Cerebral cortex (tissue), 2 donors: ENCODE measurements around the gene PRXL2B.

DNA sequence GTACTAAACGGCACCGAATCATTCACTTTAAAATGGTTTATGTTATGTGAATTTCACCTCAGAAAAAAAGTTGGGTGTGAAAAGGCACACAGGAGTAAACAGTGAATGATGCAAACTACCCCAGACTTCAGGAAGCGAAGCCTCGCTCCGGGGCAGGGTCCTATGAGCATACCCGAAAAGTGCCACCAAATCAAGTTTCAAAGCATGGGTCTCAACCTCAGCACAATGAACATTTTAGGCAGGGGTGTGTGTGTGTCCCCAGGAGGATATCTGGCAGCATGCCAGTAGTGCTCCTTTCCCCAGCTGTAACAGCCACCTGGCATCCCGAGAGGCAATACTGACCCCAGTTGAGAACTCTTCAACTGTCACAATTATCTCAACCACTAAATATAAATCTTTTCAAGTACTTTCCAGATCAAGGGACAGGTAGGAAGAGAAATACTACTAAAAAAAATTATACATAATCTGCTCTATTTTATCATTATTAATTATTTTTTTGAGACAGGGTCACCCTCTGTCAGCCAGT is 48.1 kb downstream of the GNB1 start:
- PRO-cap, 2 experiments: no peak in any of the 2 experiments

GRCh38 chr1:1875689-1876249 is 15.1 kb downstream of the GNB1 start:
- PRO-cap, 2 experiments: no peak in any of the 2 experiments

DNA sequence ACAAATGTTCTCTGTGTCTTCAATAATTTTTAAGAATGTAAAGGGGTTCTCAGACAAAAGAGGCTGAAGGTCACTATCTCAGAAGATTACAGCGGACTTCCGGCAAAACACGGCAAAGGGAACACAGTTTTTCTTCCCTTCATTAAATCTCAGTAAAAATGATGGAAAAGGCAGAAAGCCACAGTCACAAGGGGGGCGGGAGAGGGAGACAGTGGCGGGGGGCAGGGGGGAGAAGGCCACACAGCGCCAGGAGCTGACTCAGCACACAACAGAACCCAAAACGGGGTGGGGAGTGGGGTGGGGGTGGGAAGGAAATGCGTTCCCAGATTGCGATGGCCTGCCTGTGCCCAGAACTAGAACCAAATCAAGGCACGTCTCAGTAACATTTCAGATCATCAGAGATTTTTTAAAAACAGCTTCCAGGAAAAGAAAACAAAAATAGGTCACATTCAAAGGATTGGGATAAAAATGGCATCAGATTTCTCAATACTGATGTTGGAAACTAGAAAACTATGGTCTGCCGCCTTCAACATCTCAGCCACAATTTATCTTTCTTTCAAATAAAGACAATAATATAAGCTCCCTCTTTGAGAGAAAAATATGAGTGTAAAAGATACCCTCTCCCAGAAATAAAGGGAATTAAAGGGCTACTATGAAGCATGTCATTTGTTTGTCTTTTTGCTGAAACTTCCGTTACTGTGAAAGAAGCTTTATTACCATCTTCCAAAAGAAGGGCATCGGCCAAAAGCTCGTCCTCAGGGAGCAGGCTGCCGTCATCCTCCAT is 13.2 kb downstream of the CFAP74 start:
- PRO-cap, 2 experiments: no peak in any of the 2 experiments

DNA sequence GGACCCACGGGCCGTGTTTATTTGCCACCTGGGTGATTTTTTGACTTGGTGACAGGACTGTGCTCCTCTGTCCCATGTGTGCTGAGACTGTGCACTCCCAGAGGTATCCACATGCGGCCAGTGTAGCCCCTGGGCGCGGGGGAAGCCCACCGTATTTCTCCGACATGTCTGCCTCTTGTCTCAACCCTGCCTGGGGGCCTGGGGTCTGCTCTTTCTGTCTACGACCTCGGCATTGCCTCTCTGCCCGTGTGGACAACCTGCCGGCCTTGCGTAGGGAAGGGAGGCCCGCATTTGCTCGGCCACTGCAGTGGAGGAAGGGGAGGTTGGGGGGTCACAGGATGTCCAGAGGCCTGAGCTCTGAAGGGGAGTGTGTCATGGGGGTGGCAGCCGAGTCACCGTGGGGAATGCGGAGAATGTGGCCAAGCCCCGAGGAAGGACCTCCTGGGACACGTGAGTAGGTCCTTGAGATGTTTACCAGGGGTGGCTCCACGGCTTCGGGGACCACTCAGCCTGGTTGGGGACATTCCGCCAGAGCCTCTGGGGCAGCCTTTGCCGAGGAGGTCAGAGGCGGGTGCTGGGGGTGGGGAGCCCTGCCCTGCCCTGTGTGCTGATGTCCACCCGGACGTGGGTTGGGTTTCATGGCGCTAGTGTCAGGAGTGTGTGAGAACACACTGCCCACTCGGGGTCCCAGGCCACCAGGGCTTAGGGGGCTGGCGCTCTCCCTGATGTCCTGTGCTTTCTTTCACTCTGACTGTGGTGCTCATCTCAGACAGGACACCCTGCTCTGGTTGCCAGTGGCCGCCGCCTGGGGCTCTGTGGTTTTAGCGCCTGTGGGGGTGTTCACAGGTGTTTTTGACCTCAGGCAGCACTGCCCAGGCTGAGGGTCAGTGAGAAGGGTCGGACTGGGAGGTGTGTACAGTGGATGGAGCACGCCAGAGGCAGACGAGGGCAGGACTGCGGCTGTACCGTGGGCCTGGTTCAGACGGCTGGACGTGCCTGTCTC is 11.2 kb downstream of the PRKCZ start:
- PRO-cap, 2 experiments: no peak in any of the 2 experiments

GRCh38 chr1:2110991-2111887 is 61.0 kb downstream of the PRKCZ start:
- PRO-cap, 2 experiments: no peak in any of the 2 experiments

DNA sequence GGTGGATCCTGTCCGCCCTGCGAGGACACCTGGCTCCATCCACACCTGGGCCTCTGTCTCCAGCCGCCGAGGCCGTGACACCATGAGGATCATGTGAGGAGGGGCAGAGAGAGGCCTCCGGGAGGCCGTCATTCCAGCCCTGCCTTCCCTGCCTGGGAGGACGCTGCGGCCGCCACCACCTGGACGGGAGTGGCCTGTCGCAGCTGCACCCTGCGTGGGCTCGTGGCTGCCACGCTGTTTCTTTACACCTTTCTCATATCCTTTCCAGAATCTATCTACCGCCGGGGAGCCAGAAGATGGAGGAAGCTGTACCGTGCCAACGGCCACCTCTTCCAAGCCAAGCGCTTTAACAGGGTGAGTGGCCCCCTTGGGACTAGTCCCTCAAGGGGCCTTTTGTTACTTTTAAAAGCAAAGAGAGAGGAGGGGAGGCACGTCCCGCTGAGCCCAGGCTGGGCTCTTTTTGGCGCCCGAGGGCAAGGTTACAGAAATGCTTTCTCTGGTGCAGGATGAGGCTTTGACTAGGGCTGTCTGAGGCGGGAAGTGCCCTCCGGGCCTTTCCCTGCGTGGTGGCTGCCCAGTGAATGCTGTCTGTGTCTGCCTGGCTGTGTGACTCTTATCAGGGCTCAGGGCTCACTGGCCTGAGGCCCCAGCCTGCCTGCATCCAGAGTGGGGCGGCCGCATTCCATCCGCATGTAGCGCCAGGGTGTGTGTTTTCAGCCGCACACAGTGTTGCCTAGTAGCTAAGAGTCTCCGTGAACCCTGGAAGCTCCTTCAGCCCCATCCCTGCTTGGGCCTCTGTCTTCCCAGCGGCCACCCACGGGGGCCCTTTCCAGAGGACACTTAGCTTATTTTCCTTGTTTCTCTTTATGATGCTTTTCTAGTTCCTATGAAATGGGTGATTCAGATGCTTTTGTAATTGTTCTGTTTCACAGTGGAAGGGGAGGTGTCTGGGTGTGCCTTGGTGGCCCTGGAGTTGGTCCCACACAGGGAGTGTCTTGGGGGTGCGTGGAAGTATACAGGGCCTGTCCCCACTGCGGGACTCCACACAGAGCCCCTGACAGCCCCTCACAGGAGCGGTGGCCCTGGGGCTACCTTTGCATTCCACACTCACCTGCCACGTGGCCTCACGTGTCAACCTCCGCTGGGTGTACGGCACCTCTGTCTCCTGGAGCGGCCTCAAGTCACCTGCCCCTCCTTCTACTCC is 59.2 kb downstream of the FAAP20 start:
- PRO-cap, 2 experiments: peak in 1 of 2 experiments; most common minus-strand start position 590 of the sequence (in 1)

- PRO-cap, 2 experiments: no peak in any of the 2 experiments
Measured at GRCh38 chr1:2154799-2155642, 39.6 kb downstream of the FAAP20 start.

- PRO-cap, 2 experiments: no peak in any of the 2 experiments
Measured at GRCh38 chr1:2190501-2191139, 4.0 kb downstream of the FAAP20 start.

DNA sequence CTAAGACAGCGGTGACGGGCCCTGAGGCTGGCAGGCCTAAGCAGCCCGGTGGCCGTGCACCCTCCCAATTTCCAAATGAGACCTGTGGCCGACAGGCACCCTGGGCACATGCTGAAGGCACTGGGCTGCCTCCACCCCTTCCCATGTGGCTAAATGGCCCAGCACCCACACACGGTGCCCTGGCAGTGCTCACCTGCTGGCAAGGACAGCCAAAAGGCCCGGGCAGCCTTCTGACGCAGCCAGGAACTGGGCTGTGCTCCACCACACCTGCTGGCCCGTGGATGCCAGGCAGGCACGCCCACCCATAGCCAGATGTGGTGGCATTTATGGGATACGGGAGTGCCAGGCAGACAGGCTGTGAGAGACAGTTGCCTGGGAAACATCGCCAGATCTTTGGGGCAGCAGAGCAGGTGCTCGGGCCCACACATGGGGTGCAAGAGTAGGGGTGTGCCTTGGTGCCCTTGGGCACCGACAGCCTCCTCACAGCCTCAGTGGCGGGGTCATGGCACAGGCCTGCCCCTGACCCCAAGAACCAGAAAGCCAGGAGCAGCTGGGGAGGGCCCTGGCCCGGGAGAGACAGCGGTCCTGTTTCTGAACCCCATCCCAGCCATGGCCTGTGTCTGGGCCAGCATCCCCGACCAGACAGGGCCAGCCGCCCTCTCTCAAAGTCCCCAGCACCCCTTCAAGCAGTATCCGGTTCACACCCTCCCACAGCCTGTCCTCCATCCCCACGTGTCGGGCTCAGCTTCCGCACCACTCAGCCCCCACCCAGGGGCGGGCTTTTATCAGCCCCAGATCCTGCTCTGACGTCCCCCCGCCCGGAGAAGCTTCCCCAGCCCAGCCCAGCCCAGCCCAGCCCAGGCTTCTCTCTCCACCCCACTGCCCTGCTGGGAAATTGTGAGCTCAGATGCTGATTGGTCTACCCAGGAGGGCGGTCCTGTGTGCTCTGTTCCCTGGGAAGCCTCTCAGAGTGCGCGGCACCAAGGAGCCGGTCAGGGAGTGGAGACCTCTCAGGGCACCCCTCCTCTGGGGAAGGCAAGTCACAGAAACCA is 4.3 kb upstream of the FAAP20 start:
- PRO-cap, 2 experiments: peak in 1 of 2 experiments; most common plus-strand start position 968 of the sequence (in 1); most common minus-strand start position 684 of the sequence (in 1)

DNA sequence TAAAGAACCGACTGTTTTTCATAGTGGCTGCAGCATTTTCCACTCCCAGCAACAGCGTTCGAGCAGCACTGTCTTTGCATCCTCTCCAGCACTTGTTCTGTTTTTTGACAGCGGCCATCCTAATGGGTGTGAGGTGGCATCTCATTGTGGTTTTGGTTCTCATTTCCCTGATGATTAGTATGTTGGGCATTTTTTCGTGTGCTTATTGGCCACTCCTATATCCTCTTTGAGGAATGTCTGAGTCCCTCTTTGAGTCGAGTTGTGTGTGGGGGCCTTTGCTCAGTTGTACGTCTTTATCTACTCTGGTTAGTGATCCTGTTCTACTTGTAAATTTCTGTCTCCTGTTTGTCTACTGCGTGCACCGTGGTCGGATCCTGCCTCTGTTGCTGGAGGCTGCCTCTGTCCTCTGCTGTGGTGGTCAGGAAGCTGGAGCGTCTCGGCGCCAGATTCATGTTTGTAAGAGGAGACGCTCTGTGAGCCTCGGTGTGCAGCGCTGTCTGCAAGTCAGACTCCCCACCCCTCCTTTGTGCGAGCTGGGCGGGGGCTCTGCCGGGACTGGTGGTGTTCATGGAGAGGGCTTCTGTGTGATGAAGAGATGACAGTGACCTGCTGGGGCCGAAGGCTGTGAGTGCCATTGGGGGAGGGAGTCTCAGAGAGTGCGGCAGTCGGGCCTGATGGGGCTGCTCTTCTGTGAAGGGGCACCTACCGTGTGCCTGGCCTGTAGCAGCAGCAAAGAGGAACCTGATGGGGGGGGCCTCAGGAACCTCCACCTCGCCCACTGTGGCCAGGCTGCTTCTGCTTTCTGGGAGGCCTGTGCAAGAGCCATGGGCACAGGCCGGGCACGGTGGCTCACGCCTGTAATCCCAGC is 18.2 kb downstream of the SKI start:
- PRO-cap, 2 experiments: no peak in any of the 2 experiments

- PRO-cap, 2 experiments: no peak in any of the 2 experiments
Measured at GRCh38 chr1:2312806-2313549, 78.4 kb downstream of the MORN1 start.

DNA sequence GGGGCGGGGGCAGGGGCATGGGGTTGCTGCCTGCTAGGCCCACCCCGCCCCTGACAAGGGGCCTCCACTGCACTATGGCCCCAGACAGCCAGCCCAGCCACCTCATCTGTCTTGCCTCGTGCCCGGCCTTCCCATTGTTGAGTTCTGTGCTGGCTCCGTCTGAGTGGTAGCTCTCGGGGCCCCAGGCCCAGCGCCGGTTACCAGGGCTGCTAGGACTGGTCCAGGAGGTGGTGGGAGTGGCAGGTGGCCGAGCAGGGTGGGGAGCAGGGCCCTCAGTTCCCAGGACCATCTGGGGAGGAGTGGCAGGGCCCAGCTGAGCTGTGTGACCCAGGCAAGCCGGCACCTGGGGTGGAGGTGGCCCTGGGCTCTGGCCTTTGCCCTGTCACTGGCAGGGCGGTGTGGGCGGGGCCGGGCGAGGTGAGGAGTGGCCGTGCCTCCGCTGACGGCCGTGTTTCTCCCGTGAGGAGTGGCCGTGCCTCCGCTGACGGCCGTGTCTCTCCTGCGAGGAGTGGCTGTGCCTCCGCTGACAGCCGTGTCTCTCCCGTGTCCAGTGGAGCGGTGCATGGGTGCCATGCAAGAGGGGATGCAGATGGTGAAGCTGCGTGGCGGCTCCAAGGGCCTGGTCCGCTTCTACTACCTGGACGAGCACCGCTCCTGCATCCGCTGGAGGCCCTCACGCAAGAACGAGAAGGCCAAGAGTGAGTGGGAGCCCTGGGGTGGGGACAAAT is 2.0 kb downstream of the PLCH2 start:
- PRO-cap, 2 experiments: no peak in any of the 2 experiments

DNA sequence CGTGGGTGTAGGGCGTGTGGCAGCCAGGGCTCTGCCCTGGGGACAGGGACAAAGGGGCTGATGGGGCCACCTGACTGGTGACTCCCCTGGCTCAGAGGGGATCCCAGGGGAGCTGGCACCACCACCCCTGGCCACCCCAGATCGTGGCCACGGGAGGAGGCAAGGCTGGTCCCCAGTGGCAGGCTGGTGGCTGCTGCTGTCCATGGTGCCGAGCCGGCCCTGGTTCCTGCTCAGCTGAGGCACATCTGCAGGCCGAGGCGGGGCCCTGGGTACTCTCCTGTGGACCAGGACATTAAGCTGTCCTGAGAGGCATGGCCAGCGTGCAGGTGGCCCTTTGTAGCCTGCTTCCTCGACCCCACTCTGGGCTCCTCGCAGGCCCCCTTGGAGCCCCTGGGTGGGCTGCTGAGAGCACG is 6.5 kb downstream of the PLCH2 start:
- PRO-cap, 2 experiments: peak in 1 of 2 experiments; most common plus-strand start position 143 of the sequence (in 1)

GRCh38 chr1:2525424-2525885 is 941 bp downstream of the PANK4 start:
- PRO-cap, 2 experiments: no peak in any of the 2 experiments

GRCh38 chr1:2547463-2547678 is 8.8 kb upstream of the TNFRSF14 start:
- PRO-cap, 2 experiments: no peak in any of the 2 experiments

DNA sequence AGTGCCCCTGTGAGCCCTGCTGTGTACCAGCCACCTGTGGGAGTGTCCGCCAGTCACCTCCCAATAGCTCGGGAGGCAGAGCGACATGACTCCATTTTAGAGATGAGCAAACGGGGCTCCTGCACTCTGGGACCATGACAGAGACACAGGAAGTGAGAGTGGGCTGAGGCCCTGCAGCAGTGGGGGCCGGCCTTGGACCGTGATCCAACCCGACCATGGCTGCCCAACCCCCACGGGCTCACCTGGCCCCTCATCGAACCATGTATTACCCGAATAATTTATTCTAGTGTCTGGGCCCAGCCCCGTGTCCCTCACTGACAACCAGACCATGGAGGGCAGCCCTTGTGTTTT is 8.5 kb upstream of the TNFRSF14 start:
- PRO-cap, 2 experiments: no peak in any of the 2 experiments

DNA sequence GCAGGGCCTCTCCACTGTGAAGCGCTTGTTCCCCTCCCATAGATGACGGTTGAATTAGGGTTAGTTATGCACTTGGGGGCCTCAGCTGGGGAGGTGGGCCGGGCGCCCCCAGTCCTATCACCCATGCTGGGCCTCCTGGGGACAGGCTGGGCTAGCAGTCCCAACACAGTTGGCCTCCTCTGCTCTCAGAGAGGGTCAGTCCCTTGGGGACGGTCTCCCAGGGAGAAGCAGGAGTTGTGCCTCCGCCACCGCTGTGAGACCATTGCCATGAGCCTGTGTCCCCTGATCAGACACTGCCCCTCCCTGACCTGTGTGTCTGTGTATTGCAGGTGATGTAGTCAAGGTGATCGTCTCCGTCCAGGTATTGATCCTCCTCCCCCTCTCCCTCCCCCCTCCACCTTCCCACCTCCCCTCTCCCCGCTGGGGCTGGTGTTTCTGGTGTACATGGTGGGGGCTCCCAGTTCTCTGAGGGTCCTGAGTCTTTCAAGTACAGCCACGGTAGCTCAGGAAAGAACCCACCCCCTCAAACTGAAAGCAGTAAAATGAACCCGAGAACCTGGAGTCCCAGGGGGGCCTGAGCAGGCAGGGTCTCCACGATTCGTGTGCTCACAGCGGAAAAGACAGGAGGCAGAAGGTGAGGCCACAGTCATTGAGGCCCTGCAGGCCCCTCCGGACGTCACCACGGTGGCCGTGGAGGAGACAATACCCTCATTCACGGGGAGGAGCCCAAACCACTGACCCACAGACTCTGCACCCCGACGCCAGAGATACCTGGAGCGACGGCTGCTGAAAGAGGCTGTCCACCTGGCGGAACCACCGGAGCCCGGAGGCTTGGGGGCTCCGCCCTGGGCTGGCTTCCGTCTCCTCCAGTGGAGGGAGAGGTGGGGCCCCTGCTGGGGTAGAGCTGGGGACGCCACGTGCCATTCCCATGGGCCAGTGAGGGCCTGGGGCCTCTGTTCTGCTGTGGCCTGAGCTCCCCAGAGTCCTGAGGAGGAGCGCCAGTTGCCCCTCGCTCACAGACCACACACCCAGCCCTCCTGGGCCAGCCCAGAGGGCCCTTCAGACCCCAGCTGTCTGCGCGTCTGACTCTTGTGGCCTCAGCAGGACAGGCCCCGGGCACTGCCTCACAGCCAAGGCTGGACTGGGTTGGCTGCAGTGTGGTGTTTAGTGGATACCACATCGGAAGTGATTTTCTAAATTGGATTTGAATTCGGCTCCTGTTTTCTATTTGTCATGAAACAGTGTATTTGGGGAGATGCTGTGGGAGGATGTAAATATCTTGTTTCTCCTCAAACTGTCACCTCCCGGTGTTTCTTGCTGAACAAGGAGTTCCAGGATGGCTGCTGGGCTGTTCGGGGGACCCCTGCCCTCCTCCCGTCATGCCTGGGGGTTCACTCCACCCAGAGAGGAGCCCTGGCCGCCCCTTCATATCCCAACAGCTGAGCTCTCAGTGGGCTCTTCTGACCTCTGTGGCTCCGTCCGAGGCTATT is 6.9 kb downstream of the TNFRSF14 start:
- PRO-cap, 2 experiments: no peak in any of the 2 experiments

- PRO-cap, 2 experiments: no peak in any of the 2 experiments
Measured at GRCh38 chr1:2565925-2566719, 10.0 kb downstream of the TNFRSF14 start.

DNA sequence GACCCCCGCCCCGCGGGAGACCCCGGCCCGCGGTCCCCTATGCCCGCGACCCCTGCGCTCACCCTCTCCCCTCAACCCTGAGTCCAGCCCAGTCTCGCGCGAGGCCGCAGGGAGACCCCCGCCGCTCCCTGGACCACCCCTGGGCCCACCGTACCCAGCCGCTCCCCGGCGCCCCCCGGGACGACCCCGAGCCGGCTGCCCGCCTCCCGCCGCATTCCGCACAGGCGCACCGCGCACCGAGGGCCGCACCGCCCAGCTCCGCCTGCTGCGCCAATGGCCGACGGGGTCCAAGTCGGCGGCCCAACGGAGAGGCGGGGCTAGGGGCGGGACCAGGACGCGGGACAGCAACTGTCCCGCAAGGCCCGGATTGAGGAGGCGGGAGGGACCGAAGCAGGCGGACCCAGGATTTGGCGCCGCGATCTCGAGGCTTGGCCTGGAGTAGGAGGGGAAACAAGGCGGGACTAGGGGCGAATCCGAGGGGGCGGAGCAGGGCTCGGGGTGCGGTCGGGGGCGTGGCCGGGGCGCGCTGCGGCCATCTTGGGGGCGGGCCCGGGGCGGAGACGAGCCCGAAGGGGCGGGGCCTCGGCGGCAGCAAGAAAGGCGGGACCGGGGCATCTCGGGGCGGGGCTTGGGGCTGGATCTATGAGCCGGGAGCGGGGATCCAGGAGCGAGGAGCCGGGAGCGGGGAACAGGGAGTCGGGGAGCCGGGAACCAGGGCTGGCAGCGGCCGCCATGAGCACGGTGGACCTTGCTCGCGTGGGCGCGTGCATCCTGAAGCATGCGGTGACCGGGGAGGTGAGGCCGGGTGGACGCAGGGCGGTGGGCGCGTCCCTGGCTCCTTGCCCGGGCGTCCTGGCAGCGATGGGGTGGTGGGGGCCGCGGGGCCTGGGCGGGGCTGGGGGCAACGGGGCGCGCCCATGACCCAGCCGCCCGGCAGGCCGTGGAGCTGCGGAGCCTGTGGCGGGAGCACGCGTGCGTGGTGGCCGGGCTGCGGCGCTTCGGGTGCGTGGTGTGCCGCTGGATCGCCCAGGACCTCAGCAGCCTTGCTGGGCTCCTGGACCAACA is at the start of gene PRXL2B:
Gene PRXL2B, plus strand, starts transcription at position 624 of the 1,065 bp plus-strand sequence.
- PRO-cap, 2 experiments: peak in 2 of 2 experiments; most common plus-strand start position 370 of the sequence (in 2); most common minus-strand start position 218 of the sequence (in 1)

DNA sequence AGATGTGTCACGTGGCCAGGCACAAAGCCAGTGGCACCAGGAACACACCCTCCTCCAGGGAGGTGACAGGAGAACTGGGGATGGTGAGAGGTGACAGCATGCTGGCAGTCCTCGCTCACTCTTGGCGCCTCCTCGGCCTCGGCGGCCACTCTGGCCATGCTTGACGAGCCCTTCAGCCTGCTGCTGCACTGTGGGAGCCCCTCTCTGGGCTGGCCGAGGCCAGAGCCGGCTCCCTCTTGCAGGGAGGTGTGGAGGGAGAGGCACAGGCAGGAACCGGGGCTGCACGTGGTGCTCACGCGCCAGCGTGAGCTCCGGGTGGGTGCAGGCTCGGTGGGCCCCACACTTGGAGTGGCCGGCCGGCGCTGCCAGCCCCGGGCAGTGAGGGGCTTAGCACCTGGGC is 11.5 kb upstream of the TTC34 start:
- PRO-cap, 2 experiments: peak in 1 of 2 experiments; most common minus-strand start position 242 of the sequence (in 1)